ENCODE data around the genes FGFR3, NAT8L and MFSD10.

GRCh38 chr4:1726079-1726797 lies 4.9 kb downstream of the TACC3 start:
- PRO-cap: no peak

- PRO-cap: no peak
These were observed 16.1 kb downstream of the TACC3 start for GRCh38 chr4:1737095-1738070.

DNA sequence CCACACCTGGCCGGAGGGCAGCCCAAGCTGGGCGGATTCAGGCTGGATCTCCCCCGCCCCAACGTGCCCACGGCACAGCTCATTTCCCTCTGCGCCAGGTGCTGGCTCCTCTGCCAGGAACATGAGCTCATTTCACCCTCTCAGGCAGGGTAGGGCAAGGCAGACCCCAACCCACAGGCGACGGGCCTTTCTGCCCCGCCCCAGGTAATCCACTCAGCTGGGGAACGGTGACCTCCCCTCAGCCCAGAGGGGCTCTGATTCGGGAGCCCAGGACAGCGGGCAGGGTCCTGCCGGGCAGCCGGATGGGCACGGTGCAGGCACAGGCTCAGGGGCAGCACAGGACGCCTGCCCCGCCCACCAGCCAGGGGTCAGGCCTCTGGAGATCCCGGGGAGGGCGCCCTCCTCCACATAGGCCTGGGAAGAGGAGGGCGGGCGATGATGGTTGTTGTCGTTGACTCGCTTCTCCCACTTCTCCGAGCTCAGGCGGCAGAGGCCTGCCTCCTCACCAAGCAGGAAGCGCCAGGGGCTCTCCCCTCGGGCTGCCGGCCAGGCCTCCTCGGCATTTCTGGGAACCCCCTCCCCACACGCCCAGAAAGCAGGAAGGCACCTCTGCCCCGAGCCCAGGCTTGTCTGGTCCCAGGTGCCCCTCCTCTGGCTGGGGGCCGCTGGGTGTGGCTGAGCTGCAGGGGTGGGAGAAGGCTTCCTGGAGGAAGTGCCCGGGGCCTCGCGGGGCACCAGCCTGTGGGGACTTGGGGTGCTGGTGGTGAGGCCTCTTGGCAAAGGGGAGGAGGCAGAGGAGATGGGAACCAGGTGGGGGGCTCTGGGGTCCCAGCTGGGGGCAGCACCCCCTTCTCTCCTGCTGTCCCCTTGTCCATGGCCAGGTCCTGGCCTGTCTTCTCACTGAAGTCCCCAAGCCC lies 31.2 kb downstream of the TACC3 start:
- PRO-cap: unidirectional peak, plus-strand start at position 143 of the sequence; bidirectional peak, plus-strand start at position 476 of the sequence, minus-strand start at position 475 of the sequence

- PRO-cap: no peak
These were observed 33.7 kb upstream of the FGFR3 start for GRCh38 chr4:1759329-1759857.

- PRO-cap: unidirectional peak, minus-strand start at chr4:1792875; unidirectional peak, plus-strand start at chr4:1793293
These were observed at the start of gene FGFR3 for GRCh38 chr4:1792470-1793402. Gene FGFR3, plus strand, starts transcription at chr4:1793293.

- PRO-cap: no peak
These were observed 22.4 kb downstream of the FGFR3 start for GRCh38 chr4:1815448-1815927.

DNA sequence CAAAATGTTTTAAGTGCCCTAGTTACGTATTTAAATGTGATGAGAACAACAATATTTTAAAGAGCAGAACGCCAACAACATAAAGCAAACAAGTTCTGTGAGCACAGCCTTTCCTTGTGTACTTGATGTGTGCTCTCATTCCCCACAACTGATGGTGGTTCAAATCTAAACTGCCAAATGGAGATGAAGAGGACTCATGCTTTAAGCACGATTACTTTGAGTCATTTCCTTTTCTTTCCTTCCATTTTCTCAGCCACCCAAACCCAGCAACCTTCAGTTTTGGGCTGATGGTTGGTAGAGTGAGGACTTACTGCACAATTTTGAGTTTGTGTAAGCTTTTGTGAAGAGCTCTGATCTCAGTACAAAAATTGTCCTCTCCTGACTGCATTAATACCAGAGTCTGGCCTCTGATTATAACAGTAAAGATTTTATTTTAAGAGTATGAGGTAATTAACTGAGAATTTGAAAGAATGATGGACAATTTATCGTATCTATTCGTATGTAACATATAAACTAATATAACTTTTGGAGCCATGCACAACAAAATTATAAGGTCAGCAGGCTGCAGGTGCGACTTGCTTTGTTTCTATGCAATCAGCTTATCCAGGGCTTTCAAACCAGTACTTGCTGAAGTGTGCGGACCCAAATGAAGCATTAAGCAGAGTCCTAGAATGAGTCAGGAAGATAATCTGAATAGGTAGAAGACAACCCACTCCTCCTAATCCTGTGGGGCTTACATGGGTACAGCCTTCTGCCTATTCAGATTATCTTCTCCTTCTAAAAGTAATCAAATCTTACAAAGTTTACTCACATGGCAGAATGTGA lies 1.9 kb downstream of the NSD2 start:
- PRO-cap: unidirectional peak, minus-strand start at position 150 of the sequence

DNA sequence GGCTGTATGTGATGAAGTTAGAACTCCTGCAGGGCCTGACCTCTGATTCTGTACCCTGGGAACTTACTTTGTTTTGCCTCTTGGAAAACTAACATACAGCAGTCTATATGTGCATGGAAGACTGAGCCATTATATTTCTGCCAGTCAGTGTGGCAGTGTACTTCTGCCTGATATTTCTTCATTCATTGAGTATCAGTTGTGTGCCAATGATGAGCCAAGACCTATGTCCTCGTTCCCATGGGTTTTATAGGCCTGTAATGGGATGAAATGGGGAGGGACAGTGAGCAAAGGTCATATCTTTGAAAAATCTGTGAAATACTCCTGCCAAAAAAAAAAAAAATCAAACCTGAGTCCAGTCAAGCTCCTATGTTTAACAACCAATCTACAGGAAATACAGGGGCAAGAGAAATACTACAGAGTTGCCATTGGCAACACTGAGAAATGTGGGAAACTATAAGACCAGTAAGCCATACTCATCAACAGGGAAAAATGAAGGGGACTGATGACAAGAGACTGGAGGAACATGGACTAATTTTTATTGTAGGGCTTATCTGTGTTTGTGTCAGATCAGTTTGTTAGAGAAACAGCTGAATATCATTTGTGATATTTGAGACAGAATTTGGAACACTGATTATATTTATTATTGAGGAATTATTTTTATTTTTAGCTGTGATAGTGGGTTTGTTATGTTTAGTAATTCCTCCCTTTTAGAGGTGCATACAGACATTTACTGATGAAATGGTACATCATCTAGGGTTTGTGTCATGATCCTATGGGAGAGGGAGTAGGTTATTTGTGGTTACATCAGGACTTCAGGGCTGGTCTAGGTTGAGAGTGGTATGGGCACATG lies 9.3 kb downstream of the NSD2 start:
- PRO-cap: unidirectional peak, plus-strand start at position 343 of the sequence

GRCh38 chr4:1881644-1882249 lies 10.6 kb downstream of the NSD2 start:
- PRO-cap: bidirectional peak, plus-strand start at chr4:1881940, minus-strand start at chr4:1881814

GRCh38 chr4:1975153-1975618 lies 33.6 kb downstream of the NELFA start:
- PRO-cap: no peak

DNA sequence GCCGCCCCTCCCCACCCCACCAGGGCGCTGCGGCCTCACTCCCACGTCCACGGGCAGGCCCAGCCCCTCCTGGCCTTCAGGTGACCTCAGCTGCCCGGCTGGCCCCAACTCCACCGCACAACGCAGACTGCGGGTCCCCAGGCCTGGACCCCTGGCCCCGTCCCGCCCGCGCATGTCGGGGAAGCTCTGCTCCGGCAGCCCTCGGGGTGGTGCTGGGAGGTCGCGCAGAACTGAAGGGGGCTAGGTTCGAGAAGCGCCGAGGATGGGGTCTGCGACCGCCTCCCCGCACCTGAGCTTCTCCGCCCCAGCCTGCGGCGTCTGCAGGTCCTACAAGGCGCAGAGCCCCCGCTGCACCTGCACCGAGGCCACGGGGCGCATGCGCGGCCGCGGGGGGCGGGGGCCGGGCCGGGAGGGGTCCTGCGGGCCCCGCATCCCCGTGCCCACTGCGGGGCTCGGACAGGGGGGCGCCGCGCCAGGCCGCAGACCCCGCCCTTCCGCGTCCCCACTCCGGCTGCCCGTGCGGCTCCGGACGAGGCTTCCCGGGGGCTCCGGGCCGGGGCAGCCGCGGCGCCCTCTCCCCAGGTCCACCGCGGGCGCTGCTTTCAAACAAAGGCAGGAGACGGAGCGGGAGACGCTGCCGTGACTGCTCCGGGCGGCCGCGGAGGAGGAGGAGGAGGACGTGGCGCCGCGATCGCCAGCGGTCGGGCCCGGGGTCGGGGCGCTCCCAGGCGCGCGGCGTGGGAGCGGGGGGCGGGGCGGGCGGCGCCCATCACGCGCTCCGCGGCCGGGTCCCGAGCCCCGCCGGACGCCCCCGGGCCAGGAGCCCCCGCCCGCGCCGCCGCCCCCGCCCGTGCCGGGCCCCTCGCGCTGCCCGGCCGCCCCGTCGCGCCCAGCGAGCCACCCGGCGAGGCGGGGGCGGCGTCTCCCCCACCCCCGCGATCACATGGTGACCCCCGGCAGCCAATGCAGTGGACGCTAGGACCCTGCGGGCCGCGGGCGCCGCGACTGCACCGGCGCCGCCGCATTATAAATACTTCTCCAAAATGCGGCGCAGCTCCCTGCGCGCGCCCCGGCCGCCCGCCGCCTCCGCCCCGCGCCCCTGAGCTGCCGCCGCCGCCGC lies at the start of gene NAT8L:
NAT8L (plus strand) TSS at position 1,057 of the 1,120 bp plus-strand sequence.
- PRO-cap: no peak

- PRO-cap: no peak
These were observed 1.6 kb downstream of the MXD4 start for GRCh38 chr4:2260284-2260820.

DNA sequence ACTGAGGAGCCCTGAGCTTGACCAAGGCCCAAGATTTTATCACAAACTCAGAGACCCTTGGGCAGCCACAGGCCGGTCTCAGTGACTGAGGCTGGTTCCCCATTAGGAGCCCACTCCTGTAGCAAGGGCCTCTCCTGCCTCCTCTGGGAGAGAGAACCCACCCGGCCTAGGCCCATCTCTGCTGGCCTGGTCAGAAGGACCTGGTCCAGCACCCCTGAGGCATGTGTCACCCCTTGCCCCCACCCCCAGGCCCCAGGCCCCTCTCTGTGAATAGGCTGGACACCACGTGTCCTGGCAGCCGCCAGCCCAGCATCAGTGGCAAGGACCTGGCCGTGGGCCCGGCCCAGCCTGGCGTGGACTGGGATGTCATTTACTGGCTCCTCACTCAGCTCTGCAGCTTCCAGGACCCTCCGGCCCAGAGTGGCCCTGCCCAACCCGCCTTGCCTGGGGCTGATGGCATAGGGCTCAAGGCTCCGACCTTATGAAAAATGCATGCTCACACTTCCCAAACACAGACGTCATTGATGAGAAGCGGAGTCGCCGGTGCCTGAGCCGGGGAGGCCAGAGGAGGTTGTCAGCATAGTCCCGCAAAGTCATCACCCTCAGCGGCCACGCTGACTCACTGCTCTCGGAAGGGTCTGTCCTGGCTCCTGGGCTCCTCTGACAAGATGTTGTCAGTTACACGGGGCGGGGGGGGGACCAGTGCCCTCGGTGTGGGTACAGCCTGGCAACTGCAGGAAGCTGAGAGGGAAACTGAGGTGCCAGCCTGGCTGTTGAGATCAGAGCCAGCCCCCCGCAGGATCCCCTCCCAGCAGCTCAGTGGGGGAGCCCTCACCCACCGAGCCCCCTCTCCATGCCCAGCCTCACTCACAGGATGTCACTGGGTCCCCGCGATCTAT lies 14.5 kb upstream of the ZFYVE28 start:
- PRO-cap: no peak

- PRO-cap: no peak
These were observed 14.7 kb downstream of the TNIP2 start for GRCh38 chr4:2741440-2741921.

GRCh38 chr4:2762411-2763475 lies 6.6 kb upstream of the TNIP2 start:
- PRO-cap: no peak

- PRO-cap: no peak
These were observed 2.6 kb downstream of the SH3BP2 start for GRCh38 chr4:2795373-2795961.

GRCh38 chr4:2860545-2861317 lies 17.1 kb downstream of the ADD1 start:
- PRO-cap: no peak

DNA sequence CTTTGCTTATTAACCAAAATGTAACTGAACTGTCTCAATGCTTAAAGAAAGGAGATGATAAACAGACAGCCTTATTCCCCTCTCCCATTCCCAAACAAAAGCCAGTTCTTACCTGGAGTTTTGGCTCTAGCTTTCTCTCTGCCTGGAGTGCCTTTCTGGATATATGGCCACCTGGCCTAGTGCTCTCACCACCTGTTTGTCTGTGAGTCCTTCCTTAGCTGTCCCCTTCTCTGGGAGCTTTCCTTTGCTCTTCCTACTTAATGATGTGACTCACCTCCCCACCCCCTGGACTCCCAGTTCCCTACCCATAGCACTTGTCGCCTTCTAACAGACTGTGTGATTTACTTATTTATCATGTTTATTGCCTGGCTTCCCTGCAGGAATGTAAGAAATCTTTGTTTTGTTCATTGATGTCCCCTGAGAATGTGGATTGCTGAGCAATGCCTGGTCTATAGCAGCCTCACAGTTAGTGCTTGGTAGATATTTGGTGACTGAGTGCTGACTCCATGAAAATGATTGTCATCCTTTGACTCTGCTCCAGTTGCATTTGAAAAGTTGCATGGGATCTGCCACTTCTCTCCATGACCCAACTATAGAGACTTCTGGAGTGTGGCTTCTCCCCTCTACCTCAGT lies 18.9 kb downstream of the ADD1 start:
- PRO-cap: unidirectional peak, minus-strand start at position 232 of the sequence

GRCh38 chr4:2934705-2935064 lies at the start of gene MFSD10:
Gene MFSD10, minus strand, starts transcription at chr4:2934825.
- PRO-cap: bidirectional peak, plus-strand start at chr4:2934916, minus-strand start at chr4:2934808

DNA sequence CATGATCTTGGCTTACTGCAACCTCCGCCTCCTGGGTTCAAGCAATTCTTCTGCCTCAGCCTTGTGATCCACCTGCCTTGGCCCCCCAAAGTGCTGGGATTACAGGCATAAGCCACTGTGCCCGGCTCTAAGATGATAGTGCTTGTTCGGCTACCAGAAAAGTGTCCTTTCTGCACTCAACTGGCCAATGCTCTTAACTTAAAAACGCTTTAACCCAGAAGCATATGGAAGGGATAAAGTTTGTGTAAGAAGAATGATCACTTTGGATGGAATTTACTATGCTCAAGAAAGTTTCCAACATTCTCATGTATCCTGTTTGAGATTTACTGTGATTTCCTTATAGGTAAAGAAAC lies 26.1 kb downstream of the GRK4 start:
- PRO-cap: no peak

Data from rectum (tissue), 1 donor.